Ileum (tissue), 1 donor: ENCODE measurements around a stretch of chr3.

GRCh38 chr3:149642967-149643618 lies 14.7 kb downstream of the WWTR1 start:
- PRO-cap, result no peak

DNA sequence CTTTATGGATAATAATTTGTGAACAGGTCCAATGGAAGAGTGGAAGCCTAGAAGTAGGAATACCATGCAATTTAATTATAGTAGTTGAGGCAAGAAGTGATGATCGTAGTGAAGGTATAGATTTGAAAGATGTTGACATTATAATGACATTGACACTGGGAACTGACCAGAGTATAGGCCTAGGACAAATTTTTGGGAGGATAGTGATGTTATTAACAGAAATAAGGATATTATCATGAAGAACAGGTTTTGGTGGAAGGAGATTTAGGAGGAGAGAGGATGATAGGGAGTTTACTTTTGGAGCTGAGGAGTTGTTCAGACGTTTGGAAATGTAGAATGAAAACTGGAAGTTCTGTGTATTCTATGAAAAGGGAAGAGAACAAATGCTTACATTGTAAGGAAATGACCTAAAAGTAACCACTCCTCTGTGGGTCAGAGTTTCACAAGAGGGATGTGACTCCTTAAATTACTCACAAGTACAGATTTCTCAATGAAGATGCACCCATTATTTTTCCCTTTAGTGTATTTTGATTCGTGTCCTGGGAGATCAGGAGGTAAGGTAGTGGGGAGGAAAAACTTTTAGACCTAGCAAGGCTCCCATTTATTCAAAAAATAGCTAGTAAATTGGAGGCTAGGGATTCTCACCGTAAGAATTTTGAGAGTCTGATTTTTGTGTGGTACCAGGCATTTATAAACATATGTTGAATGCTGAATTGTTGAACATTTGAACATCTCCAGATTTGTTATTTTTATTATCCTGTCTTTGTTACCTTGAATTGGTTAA lies 3.9 kb downstream of the RNF13 start:
- PRO-cap, result no peak

GRCh38 chr3:150237384-150238001 lies 170.6 kb upstream of the TSC22D2 start:
- PRO-cap, result no peak

- PRO-cap, result no peak
Measured at GRCh38 chr3:150267284-150267715, 140.8 kb upstream of the TSC22D2 start.

GRCh38 chr3:150411441-150411887 lies 3.4 kb downstream of the TSC22D2 start:
- PRO-cap, result no peak

DNA sequence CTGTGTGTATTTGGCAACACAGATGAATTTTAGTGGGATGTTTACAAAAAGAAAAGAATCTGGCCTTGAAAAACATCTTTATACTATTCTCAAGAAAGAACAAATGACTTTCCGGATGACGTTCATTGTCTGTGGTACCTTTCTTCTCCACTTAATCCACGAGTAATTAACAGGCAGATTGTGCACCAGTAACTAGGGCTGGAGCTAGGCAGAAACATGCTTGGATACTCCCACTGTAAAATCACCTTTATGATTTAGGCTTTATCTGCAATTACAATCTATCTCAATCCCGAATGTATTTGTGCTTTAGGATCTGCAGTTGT lies 8.1 kb downstream of the SERP1 start:
- PRO-cap, result no peak

GRCh38 chr3:150632747-150633445 lies 29.8 kb downstream of the SELENOT start:
- PRO-cap, result no peak

- PRO-cap, result no peak
Measured at GRCh38 chr3:150635404-150635896, 32.3 kb downstream of the SELENOT start.

GRCh38 chr3:150746464-150747245 lies 16.3 kb downstream of the SIAH2 start:
- PRO-cap, result no peak

DNA sequence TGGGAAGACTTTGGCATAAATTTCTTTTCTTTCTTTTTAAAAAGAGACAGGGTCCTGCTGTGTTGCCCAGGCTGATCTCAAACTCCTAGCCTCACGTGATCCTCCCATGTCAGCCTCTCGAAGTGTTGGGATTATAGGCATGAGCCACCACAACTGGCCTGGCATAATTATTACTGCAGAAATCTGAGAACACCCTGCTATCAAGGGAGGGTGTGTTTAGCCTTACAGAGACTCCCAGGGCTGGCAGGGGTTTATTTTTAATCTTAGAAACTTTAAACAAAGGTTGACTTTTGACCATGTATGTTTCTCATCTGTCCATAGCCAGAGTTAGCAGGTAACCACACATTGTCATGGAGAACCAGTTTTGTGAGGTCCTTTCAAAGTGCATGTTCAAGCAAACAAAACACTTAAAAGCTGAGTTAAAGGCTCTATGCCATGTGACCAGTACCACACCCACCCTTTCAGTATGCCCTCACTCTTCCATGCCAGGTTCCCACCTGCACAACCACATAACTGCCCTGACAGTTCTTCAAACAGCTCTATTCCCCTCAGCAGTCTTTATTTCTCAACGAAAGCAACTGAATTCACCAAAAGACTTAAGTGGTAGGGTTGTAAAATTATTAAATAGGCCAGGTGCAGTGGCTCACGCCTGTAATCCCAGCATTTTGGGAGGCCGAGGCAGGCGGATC lies 11.1 kb downstream of the SIAH2 start:
- PRO-cap, result no peak

DNA sequence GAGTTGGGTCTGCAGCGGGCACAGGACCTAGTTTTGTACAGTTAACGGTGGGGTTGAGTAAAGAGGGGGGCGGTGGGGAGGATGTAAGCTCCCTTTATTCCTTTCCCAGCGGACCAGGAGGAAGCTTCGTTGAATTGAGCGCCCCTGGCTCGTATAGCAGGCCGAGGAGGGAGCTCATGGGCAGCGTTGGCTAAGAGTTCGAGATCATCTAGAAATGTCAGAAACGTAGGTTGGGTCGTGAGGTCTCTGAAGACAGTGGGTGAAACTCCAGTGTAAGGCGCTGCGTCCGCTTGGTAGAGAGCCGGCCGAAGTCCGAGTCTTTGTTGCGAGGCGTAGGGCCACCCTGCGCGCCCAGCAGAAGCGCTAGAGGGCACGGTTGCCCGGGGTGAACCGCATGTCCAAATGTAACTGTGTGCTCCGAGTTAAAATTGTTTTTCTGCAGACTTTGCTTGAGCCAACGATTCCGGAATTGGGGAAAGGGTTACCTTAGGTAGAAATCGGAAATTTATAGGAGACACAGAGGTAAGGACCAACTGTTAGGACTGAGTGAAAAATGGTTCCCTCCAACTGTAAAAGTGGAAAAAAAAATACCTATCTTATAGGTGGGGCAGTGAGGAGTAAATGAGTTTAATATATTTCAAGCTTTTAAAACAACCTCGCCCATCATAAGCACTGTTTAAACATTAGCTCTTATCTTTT lies 889 bp upstream of the SIAH2 start:
- PRO-cap, result unidirectional peak, minus-strand start at position 314 of the sequence

DNA sequence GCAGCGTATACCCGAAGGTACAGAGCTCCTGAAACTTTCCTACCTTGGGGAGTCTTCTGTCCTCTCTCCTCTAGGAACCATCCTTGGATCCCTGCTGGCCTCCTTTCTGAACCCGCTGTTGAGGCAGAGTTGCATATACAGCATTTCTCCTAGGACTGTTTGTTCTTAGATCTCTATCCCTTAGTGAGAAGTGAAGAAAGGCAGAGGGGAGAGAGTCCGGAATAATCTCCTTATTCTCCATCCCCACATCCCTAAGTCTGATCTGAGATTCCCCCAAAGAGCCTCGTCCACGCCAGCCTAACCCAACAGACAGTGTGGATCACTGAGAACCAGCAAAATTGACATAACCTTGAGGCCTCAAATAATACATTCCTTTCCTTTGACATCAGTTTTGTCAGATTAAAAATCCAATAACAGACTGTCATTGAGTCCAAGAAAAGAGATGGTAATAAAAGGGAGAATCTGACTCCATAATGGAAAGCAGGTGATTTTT lies 7.6 kb upstream of the SIAH2 start:
- PRO-cap, result no peak

DNA sequence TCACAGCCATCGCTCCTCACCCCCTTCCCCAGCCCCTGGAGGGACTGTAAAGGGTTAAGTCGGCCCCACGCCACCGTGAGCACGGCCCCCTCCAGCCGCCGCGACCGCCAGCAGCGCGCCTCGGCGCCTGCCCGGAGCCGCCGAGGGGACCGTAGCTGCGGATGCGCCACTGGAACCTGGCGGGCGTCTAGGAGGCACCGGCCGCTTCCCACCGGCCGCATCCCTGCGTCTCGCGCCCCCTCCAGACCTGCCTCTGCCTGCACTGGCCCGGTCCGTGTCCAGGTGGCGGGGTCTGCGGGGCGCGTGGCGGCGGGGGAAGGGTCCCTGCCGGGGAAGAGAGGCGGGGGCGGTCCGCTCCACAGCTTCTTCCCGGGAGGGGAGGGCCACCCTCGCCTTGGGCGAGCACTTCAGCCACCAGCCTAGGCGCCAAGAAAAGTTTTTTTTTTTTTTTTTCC lies 608 bp downstream of the MED12L start:
- PRO-cap, result no peak

GRCh38 chr3:151101579-151101970 lies 16.1 kb downstream of the MED12L start:
- PRO-cap, result no peak

DNA sequence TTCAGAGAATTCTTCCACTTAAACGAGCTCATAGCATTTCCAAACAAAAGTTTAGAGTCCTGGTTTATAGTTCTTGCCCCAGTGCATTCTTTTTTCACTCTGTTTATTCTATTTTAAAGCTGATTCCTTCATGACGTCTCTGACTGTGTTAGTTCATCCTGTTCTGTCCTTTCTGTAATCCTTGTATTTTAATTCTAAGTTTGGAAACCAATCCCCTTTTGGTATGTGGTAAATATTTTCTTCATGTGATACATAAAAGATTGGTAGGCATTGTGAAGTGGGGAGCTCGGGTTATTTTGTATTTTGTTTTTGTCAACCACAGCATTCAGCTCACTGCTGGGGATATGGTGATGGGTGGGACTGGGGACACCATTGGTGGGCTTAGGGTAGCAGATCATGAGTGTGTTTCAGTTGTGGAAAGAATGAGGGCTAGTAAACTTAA lies 18.6 kb downstream of the P2RY14 start:
- PRO-cap, result no peak

DNA sequence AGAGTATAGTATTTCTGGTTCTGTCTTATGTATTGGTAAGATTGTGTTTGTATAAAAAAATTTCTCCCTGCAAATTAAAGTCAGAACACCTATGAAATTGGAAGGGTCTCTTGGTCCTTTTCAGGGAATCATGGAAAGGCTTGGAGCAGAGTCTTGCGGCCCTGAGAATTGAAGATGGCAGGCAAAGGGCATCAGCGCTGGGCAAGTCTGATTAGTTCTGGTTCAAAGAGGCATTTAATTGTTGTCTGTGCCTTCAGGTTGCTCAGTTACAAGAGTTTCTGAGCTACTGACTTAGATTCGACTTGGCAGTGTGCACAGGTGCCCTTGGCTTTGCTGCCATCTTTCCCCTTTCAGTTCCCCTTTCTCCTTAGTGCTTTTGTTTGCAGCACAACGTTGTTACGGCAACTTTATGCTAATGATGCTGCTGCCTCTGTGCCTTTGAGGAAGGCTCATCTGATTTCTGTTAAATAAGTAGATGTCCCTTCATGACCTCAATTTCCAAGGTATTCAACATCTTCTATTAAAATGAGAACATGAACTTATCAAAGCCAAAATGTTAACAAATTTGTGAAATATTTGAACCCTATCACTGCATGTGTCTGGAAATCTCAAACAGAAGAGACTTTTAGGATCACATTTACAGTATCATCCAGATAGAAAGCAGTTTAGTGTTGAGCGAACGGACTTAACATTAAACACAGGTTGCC lies 12.4 kb downstream of the P2RY14 start:
- PRO-cap, result no peak

GRCh38 chr3:151442874-151443729 lies 17.8 kb downstream of the IGSF10 start:
- PRO-cap, result no peak

- PRO-cap, result no peak
Measured at GRCh38 chr3:151836950-151837605, 23.2 kb downstream of the AADAC start.

GRCh38 chr3:152204898-152205692 lies 63.6 kb upstream of the MBNL1 start:
- PRO-cap, result unidirectional peak, minus-strand start at chr3:152205417

GRCh38 chr3:152258370-152259033 lies 10.2 kb upstream of the MBNL1 start:
- PRO-cap, result no peak